Metastatic Breast Carcinoma in the Ovary (tissue), 3 donors: ENCODE measurements around a stretch of chr22.

DNA sequence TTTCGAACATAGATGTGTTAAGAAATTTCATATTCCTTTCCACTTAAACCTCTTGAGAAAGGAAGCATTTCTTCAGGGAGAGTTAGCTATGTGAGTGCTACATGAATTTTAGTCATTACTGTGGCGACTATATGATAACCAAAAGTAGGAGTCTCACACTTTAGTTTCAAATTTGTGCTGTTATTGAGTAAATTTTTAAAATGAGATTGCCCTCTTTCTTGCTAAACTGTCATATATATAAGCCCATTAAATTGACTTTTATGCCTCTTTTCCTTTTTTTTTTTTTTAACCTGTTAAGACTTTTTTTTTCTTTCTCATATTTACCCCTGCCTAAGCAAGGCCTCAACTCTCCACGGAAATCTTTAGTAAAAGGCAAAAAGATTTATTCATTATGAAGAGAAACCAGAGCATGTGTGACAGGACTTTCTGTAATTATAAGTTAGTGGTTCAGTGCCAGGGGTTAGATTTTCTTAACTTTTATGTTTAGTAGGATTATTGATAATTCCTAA lies 27.5 kb downstream of the MTMR3 start:
- PRO-cap, 3 experiments = no peak in any of the 3 experiments

GRCh38 chr22:29945397-29945947 lies 62.5 kb downstream of the MTMR3 start:
- PRO-cap, 3 experiments = no peak in any of the 3 experiments

DNA sequence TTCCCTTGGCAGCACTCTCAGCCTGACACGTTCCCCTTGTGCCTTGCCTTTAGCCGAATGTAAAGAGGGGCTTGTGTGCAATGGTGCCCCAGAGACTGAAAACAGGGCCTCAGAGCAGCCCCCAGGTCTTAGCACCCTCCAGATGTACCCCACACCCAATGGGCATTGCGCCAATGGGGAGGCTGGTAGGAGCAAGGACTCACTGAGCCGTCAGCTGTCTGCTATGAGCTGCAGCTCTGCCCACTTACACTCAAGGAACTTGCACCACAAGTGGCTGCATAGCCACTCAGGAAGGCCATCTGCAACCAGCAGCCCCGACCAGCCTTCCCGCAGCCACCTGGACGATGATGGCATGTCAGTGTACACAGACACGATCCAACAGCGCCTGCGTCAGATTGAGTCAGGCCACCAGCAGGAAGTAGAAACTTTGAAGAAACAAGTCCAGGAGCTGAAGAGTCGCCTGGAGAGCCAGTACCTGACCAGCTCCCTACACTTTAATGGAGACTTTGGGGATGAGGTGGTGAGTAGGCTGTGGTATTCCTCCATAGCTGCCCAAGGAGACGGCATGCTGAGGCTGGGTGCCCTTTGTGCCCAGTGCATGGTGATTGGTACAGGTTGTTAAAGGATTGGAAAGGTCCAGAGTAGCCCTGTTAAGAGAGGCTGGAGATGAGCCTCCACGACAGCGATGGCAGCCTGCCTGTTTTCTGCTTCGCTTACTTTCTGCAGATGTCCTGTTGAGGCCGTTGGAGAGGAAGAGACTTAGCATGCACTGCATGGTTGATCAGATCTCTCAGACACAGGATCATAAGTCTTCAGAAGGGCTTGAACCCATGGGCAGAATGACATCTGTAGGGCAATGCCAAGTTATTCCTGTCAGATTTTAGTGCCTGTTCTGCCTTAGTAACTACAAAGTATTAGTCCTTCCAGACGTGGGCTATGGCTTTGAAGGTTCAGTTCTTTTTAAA lies 59.6 kb upstream of the HORMAD2 start:
- PRO-cap, 3 experiments = no peak in any of the 3 experiments

- PRO-cap, 3 experiments = peak in 1 of 3 experiments; most common plus-strand start chr22:30196271 (in 1); most common minus-strand start chr22:30196137 (in 1)
These were observed 50.5 kb downstream of the LIF start for GRCh38 chr22:30195796-30196700.

DNA sequence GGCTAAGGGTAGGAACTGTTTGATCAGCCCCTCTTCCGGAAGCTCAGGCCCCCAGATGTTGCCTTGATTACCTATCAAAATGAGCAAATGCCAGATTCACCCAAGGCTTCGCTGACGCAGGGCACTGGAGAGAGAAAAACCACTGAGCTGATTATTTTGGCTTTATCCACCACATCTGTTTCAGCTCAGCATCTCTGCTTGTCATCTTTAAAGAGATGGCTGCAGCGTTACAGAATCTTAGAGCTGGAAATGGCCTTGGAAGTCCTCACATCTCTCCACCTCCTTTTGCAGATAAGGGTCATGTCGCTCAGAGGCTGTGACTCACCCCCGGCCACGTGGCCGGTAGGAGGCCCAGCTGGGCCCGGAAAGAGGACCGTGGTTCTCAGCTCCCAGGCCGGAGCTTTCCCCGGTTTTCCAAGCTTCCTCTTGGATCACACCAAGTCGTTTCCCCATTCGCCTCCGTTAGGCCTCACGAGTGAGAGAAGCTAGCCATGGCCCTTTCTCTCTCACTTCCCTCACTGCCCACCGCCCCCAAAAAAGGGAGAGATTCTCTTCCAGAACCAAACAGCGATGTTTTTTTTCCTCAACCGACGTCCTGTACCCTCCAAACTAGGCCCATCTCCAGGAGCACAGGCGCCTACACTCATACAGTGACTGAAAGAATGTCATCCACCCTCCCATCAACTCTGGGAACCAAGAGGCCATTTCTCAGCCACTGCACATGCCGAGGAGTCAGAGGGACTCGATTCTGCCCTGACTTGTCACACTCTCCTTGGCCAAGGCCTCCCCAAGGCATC lies 37.7 kb downstream of the LIF start:
- PRO-cap, 3 experiments = peak in 2 of 3 experiments; most common plus-strand start position 345 of the sequence (in 2)

DNA sequence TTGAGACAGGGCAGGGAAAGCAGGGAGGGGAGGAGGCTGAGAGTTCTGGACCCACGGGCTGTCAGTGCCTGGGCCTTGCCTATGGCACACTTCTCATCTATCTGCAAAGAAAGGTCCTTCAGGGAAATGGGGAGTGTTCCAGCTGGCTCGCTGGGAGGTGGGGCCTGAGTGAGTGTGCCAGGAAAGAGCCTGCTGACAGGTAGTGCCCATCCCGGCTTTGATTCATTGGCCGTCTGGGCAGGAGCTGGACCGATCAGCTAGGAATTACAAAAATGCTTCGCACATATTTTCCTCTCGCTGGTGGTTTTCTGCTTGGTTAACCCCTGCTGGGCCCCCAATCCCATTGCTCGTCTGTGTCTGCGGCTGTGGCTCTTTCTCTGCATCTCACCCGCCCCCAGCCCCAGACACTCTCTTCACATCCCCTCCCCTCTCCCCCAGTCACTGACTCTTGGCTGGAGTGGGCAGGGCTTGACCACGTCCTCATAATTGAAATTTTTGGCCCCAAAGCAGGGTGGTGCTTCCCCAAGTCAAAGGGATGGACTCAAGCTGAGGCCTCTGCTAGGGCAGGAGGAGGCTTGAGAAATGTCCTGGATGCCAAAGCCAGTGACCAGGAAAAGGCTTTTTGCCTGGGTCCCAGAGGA lies 10.8 kb downstream of the LIF start:
- PRO-cap, 3 experiments = peak in 1 of 3 experiments; most common plus-strand start position 220 of the sequence (in 1); most common minus-strand start position 99 of the sequence (in 1)

GRCh38 chr22:30247437-30248410 lies 1.2 kb upstream of the LIF start:
- PRO-cap, 3 experiments = no peak in any of the 3 experiments

DNA sequence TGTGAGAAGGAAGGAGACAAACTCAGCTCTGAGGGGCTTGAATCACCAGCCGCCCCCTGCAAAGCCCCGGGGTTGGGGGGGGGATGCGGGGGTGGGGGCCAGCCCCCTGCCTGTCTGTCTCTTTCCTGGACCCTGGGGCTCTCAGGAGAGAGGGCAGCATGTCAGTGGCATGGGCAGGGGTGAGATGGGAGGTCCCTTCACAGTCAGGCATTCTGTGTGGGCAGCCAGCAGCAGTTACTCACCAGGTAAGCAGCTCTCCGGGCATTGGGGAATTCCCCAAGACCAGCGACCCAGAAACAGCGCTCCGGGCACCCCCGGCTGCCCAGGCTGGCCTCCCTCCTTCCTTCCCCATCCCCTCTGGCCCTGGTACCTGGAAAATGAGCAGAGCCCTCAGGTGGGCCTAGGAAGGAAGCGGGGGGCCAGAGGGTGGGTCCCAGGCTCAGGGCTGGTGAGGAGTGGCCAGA lies 4.2 kb upstream of the LIF start:
- PRO-cap, 3 experiments = no peak in any of the 3 experiments

- PRO-cap, 3 experiments = peak in 1 of 3 experiments; most common minus-strand start chr22:30253214 (in 1)
These were observed 6.7 kb upstream of the LIF start for GRCh38 chr22:30253034-30253786.

- PRO-cap, 3 experiments = peak in 3 of 3 experiments; most common plus-strand start chr22:30266026 (in 1); most common minus-strand start chr22:30266238 (in 2)
These were observed 734 bp downstream of the OSM start for GRCh38 chr22:30265677-30266557.

DNA sequence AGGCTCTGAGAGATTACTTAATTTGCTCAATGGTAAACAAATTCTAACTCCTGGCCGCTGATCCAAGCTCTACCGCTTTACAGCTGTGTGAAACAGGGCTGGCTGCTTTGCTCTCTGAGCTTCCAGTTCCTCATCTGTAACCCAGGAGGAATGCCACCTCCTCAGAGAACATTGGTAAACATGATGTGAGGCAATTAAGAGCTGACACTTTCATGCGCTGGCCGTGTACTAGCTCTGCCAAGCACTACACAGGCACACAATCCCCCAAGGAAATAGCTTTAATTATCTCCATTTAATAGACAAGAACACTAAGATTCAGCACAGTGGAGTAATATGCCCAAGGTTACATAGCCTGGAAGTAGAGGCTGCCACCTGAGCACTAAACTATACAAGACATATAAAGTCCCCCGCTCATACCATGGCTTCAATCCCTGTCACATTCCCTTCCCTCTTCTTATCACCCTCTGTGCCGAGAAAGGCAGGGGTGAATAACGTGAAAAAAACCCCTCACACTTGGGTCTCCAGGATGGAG lies 16.2 kb downstream of the TBC1D10A start:
- PRO-cap, 3 experiments = peak in 1 of 3 experiments; most common minus-strand start position 132 of the sequence (in 1)

GRCh38 chr22:30317364-30317610 lies 9.5 kb downstream of the TBC1D10A start:
- PRO-cap, 3 experiments = no peak in any of the 3 experiments

DNA sequence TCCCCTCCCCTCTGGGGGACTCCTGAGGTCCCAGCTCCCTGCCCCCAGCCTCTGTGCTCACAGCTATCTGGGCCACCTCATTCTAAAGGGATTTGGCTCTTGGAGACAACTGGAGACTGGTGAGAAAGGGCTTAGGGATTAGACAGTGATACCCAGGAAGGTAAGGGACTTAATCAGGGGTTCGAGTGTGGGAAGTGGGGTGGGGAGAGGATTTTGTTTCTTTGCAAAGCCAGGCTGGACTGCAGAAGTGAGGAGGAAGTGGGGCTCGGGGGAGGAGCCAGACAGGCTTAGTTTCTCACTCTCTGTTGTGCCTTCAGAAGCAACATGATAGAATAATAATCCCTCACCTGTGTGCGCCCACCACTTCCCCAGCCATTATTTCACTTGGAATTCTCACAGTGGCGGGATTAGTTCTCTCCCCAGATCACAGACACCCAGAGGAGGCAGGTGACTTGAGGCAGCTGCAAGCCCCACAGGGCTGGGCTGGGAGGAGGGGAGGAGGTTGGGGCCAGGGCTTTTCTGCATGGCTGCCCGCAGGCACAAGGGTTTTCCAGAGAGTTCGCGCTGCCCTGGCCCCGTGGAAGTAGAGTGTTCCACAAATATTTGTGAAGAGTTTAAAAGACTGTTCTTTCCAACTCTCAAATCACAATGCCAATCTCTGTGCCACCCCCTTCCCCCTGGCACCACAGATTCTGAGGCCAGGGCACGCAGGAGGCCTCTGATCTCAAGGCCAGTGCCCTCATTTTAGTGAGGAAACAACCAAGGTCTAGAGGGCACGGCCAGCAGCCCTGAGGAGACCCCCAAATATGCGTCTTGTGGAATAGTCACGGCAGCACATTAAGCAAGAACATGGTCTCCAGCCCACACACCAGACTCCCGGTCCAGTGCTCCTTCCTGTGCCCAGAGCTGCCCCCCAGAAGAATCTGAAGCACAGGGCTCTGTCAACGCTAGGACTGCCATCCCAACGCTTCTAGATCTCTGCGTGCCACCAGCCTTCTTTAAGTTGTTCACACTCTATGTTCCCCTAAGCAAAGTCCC lies 3.9 kb upstream of the SEC14L2 start:
- PRO-cap, 3 experiments = peak in 1 of 3 experiments; most common plus-strand start position 646 of the sequence (in 1); most common minus-strand start position 436 of the sequence (in 1)

DNA sequence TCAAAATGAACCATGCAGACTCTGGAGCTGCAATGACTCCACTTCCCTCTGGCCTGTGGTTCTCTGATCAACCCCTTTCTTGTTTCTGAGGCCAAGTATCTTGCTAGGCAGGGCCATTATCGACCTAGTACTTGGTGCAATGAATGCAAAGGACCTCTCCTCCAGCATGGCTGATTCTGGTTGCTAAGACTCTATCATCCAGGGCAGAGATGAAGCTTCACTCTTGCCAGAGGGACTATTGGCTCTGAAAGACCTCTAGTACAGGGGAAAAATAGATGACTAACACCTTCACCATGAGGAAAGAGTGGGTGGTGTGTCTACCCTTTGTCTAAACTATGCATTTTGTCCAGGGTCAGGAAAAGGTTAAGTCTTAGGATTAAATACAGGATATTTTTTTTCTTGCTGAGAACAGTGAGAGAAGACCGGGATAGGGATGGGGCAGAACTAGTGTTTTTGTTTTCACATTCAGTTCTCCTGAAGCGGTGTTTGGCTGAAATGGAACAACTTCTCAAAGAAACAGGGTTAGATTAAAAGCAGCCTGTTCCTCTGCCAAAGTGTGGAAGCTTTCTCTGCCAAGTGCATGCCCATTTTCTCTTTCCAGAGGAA lies 5.1 kb upstream of the MTFP1 start:
- PRO-cap, 3 experiments = peak in 1 of 3 experiments; most common plus-strand start position 405 of the sequence (in 1); most common minus-strand start position 159 of the sequence (in 1)

- PRO-cap, 3 experiments = peak in 1 of 3 experiments; most common minus-strand start chr22:30542641 (in 1)
These were observed 4.4 kb downstream of the SEC14L6 start for GRCh38 chr22:30541804-30542899.

GRCh38 chr22:30562327-30562844 lies 12.1 kb downstream of the GAL3ST1 start:
- PRO-cap, 3 experiments = no peak in any of the 3 experiments

- PRO-cap, 3 experiments = no peak in any of the 3 experiments
These were observed 900 bp downstream of the SLC35E4 start for GRCh38 chr22:30636360-30637001.

DNA sequence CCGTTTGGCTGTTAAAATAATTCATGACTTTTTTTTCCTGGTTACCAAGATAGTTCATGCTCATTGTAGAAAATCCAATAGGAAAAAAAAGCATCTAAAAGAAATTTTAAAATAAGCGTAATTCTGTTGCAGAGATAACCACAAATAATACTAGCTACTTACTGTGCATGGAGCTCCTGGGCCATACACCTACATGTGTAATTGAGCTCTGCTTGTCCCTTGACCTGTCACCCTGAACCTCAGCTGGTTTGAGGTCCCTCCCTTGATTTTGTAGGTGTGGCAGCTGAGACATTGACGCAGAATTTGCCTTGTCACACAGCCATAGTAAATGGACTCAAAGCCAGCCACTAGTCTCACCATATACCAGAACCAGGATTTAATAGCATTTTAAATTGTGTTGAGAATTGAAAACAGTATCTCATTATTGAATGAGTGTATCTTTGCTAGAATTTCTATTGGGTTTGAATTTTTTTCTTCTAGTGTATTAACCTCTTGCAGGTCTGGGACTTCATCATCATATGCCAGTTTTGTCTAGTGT lies 135.2 kb downstream of the MORC2 start:
- PRO-cap, 3 experiments = no peak in any of the 3 experiments

DNA sequence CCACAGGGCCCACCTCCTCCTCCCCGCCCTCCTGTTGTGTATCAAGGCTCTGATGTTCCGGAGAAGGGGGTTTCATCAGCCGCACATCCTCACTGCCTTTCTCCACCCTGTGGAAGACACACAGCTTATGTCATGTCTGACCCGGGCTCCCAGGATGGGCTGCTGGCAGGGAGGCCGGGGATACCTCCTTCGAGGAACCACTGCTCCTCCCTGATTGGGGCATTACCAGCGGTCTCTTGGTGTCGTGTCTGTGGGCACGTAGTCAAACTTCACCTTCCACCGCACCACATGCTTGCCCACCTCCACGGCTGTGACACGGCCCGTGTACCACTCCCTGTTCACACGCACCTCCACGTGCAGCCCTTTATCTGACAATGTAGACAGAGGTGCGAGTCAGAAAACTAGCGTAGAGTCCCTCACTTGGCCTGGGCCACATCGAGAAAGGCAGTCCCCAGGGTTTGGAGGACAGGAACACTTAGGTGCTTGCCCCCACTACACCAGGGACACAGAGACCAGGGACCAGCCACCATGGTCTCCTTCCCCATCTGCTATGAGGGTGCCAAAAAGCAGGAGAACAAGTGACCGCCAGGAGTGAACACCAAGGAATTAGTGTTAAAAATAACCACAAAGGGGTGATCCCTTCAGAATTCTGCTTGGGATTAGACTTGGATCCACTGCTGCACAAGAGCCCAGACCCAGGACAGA lies 35.8 kb downstream of the MORC2 start:
- PRO-cap, 3 experiments = no peak in any of the 3 experiments

DNA sequence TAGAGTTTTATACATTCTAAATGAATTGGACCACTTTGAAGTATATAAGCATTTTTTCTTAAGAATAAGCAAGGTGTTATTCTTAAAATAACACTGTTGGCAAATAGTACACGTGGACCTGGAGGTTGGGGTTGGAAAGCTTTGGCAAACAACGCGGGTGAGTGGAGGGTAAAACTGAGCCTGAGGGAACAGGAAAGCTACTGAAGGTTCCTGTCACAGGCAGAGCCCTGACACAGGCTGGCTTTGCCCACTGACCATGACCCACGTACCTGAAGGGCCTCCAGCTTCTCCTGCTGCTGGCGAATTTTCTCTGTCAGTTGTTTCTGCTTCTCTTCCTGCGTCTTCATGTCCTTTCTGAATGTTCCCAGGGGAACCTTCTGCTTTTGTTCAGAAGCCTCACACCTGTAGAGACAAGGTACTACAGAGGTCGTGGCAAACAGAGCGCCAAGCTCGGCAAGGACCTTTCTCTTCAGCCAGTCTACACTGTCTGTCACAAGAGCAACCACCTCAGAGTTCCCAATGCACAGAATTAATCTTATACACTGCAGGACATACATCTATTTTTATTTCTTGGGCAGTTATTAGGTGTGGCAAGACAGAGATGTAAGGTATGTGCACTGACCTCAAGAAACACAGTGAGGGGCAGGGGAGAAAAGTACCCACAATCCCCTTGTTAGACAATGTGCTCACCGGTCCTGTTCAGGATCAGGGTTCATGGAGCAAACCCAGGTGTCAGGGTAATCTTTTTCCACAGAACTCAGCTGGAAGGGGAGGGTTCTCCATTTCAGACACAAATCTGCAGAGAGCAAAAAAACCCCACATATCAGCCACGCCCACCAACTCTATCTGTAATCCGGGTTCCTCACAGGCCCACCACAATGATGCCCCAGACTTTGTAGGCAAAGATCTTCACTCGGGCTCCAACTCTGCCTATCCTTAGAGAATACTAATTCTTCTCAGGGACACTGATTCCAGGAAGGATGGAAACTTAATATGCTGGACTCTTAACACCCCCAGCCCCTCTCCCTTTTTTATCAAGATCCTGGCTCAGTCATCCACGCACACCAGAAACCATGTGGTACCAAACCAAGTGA lies 32.0 kb downstream of the MORC2 start:
- PRO-cap, 3 experiments = no peak in any of the 3 experiments